Camera-type eye (tissue), 1 donor: ENCODE data around the genes CCPG1, PRTG and TEX9.

DNA sequence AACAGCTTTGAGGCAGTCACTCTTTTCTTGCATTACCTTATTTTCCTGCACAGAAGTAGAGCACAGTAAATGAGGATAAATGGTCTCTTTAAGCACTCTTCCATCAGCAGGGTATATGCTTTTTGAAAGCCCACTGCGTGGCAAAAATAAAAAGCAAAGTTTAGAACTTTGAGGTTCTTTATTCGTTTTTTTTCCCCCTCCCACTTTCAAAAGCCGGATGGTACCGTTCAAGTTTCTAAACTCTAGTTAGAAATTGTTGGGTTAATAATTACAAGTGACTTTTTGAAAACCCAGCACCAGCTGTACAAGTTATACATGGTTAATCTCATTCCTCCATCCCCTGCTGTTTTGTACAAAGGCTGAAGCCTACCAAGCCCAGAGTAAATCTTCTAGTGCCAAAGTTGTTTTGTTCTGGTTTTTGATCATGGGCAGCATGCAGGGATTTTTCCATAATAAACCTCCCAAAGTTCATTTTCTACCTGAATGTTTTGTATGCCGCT is 48.6 kb downstream of the WDR72 start:
- RAMPAGE, long total RNA, result no peak

- RAMPAGE, long total RNA, result no peak
Measured at GRCh38 chr15:53976773-53977217, 1.4 kb upstream of the UNC13C start.

DNA sequence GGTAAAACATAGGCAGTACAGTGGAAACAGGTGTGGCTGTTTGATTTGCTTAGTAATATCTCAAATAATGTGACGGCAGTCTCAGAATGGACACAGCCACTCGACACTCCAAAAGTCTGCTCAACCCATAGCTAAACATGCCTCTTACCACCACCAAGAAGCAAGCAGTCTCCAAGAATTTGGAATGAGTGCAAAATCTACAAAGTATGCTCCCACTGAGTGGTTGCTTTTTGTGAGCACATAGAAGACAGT is 43.0 kb downstream of the RAB27A start:
- RAMPAGE, long total RNA, result no peak

GRCh38 chr15:55270063-55270652 is 19.5 kb downstream of the RAB27A start:
- RAMPAGE, long total RNA, result no peak

DNA sequence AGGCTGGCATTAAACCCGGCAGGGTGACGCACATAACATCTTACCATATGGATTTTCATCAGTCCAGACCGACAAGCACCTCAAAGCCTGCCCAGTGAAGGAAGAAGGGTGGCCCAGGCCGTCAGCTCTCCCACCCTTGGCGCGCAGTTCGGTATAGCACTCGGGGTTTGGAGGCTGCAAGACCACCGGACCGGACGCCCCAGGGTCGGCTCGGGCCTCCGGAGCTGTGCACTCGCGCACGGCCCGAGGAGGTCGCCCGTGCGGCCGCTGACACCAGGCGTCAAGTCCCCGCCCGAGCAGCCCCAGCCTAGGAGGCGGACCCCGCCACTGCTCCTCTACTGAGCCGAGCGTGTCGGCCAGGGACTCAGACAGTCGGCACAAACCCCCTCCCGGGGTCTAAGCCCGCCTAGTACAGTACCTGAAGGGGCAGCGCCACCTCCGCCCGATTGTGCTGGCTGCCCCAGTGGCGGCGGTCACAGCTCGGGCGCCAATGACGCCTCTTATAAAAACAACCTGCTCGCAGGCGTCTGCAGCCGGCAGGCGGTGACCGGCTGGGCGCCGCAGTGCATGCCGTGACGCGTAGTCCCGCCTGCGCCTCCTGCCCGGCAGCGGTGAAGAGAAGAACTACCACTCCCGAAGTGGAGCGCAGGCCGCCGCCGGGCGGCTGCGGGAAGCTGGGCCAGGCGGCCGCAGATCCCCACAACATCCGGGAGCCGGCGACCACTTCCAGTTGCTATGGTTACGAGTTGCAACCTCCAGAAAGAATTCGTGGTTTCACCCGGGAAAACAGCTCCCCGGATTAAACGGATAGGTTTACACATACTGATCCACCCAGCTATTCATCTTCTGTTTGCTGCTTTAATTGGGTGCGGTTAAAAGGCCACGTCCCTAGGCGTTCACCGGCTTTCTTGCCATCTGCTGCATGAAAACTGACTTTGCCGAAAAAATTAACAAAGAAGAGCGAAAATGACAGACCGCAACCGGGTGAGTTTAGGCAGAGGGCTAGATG is at the start of gene CCPG1:
Gene CCPG1, minus strand, starts transcription at position 557 of the 1,009 bp plus-strand sequence.
- RAMPAGE, long total RNA, result start-site peak on the plus strand centred at position 726 of the sequence, 21 bp wide, 20 reads

GRCh38 chr15:55742465-55743390 is at the start of gene PRTG:
PRTG (minus strand) TSS chr15:55743152.
- RAMPAGE, long total RNA, result no peak

DNA sequence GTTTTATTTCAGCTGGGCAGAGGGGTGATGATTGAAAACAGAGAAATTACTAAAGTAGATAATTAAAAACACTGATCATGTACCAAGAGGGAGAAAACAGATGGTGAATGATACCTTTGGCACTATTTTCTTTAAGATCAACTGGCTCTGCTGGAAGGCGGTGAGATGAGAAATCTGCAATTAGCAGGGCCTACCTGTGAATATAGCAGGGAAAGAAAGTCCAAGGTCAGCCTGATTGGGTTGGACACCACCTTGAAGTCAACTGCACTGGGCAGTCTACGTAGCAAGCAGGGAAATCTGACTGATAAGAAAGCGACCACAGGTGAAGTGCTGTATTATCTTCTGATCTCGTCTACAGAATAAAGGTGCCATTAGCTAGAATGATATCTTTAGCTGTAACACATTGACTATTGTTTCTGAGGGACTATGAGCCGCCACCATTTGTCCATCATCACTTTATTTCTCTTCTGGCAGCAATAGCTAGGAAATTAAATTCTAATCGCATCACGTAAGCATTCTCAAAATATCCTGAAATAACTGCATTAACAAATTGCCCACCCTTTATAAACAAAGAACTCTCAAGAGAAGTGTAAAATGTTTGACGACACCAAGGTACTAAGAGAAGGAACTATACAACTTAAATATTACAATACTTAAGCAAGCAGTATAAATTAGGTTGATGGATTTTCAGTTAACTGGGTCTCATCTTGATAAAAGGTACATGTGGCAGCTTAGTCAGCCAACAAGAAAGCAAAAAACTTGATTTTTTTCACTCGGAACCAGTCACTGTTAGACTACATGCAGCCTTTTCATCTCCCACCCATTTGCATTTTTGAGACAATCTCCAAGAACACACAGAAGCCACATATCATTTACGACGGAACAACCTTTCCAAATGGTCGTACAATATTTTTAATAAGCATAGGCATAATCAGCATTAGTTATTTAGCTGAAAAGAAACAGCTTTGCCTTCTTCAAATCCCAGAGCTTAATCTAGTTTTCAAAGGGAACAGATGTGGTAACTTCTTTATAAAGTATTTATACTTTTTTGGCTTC is 1.3 kb downstream of the NEDD4 start:
- RAMPAGE, long total RNA, result no peak

DNA sequence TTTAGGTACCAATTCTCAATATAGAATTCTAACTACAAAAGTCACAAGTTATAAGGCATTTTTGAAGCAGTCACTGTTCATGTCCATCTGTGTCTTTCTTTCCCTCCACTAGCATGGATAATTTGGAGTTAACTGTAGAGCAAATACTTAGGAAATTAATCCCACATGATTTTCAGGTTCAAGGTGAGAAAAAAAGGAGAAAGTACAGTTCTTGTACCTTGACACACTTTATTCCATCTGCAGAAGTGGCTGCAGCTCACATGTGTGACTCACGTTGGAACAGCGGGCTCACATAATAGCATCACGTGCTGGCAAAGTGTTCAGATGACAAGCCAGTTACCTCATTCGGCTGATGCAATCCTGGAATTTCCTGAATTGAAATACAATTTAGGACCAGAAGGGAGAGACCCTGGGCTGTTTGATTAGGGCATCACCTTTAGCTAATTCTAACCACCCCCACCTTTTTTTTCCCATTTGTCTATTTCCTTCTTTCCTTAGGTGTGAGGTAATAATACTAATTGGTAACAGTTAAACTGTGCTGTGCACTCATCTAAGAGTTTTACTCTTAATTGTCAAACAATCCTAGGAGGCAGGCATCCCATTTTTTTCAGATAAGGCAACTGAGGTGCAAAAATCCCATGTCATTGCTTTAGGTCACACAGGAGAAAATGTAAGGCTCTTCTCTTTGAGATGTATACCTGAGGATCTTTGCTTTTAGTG is 47.1 kb upstream of the NEDD4 start:
- RAMPAGE, long total RNA, result no peak

- RAMPAGE, long total RNA, result no peak
Measured at GRCh38 chr15:56043193-56043824, 49.9 kb upstream of the NEDD4 start.

- RAMPAGE, long total RNA, result no peak
Measured at GRCh38 chr15:56122744-56123473, 120.8 kb downstream of the RFX7 start.

DNA sequence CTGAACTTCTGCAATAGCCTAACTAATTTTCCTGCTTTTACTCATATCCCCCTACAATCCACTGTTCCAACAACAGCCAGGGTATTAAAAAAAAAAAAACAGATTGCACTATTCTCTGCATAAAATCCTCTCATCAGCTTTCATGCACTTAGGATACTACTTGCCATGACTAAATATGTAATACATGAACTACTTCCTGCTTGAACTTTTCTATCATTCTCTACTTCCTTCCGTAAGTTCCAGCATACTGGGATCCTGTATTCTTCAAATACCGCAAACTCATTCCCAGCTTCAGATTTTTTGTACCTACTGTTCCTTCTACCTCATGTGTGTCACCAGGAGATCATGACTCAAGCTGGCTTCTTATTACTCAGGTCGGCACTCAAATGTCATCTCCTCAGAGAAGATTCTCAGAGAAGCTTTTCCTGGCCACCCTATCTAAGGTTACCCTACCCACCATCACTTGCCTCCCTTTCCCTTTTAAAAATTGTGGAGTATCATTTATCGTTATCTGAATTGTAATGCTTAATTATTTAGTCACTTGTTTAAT is 66.8 kb downstream of the RFX7 start:
- RAMPAGE, long total RNA, result no peak

GRCh38 chr15:56318425-56318831 is 46.8 kb upstream of the TEX9 start:
- RAMPAGE, long total RNA, result no peak

DNA sequence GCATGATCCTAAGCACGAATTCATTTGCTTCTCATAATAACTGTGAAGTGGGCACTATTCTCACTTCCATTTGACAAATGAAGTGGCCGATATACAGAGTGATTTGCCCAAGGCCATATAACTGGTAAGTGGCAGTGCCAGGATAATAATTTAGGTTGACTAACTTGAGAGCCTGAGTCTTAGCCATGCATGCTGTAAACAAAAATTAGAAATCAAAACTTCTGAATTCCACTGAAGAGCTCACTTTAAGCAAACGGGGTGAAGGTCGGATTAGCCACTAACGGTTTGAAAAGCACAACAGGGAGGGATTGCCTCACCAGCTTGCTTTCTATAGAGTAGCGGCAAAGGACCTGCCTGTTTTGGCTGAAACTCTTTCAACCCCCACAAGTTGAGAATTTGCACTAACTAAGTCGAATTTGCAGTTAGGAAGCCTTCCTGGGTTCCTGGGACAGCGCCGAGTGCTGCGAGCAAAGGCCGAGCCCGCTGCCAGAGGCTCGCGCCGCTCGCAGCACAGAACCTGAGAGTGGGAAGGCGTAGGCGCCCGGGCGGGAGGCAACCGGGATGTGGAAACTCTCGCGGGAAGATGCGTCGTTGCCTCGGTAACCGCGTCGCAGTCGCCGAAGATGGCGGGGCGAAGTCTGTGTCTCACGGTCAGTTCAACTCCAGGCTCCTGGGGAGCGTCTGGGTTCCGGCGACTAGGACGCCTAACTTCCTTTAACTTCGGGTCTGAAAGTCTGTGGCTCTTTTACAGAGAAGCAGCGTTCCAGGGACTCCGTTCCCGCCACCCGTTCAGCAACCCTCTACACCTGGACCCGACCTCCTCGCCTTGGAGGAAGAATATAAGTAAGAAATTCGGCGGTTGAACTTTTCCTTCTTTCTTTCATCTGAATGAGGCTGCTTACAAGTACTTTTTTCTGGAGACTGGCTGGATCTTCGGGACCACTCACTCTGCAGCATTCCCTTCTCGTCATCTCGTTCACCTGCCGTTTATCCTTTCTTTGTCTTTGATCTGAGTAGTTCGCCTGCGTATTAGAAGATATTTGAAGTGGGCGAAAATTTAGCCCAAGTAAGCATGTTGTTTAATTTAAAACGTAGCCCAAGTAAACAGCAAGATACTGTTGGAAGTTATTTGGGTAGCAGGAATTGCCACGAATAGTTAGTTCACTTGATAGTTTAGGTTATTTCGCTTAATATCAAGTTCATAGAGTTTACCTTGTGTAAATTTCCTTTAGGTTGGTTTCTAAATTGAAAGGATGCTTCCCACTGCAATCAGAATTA is at the start of gene TEX9:
Gene TEX9, plus strand, starts transcription at position 599 of the 1,278 bp plus-strand sequence.
- RAMPAGE, long total RNA, result no peak

GRCh38 chr15:56968920-56969887 is 50.8 kb downstream of the TCF12 start:
- RAMPAGE, long total RNA, result no peak

- RAMPAGE, long total RNA, result no peak
Measured at GRCh38 chr15:57286399-57287051, 89.8 kb upstream of the CGNL1 start.

- RAMPAGE, long total RNA, result no peak
Measured at GRCh38 chr15:57451912-57452538, 75.7 kb downstream of the CGNL1 start.

DNA sequence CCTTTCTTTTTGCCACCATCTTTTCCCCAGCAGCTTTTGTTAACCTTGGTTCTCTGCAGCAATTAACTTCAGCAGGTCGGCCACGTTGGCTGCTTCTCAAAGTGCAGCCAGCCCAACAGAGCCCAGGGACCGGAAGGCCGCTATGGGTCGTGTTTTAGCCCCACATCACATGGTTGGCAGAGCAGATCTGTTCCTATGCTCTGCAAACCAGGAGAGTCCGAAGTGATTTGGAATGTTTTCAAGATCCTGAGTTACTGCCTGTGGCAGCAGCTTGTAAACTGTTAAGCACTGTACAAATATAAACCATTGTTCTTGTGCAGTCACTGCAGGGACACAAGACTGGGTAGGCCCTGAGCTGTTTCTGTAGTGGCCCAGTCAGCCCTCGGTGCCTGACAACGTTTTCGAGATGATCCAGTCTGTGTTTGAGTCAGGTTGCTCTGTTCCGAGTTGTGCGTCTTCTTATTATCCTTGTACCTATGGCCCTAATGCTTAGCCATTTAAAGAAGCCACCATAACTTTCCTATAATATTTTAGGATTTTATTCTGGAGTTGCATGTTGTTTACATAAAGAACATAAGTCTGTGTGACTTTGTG is 69.5 kb upstream of the MYZAP start:
- RAMPAGE, long total RNA, result no peak

DNA sequence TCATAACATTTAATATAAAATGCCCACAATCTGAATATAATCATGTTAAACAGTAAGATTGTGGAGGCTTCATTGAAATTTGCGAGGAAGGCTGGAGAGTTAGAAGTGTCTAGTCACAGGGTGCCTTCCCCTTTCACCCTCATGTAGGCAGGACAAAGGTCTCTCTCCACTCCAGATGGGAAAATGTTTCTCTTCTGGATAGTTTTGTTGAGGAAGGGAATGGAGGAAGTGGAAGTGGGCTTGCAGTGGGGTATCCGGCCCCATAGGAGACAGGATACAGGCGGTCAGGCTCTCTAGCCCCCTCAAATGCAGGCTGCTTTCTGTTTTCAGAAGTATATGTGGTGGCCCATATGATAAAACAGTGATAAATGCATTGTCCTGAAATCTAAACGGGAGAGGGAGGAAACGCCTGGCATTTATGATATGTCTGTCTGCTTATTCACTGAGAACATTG is 13.3 kb upstream of the MYZAP start:
- RAMPAGE, long total RNA, result no peak

- RAMPAGE, long total RNA, result no peak
Measured at GRCh38 chr15:57595597-57596017, 3.9 kb downstream of the MYZAP start.

GRCh38 chr15:57603892-57605075 is 12.6 kb downstream of the MYZAP start:
- RAMPAGE, long total RNA, result no peak